Keratinocyte (primary cell): Measurements from ENCODE around the gene TDP2.

DNA sequence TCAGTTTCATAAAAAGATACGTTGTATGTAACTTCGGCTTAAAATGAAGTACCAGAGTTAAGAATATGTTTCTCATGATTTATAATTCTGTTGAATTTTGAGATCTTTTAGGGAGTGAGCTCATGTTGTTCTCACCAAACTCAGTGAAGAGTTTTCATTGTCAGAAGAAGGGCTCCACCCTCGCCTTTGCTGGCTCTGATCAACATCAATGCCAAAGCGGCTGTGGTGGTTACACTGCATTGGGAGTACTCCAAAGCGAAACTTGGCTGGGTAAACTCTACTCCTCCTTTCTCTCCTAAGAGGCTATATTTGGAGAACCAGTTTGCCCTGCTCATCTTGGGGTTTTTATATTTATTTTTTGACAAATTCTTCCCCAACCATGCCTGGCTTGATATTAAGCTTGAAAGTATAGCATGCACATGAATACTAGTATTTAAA lies 12.8 kb upstream of the ID4 start:
CAGE:
- cytosol, long polyA minus RNA = no peak
- cytosol, long polyA plus RNA = no peak
- long polyA plus RNA = no peak
- nucleus, long polyA minus RNA = no peak
- nucleus, long polyA plus RNA = no peak

DNA sequence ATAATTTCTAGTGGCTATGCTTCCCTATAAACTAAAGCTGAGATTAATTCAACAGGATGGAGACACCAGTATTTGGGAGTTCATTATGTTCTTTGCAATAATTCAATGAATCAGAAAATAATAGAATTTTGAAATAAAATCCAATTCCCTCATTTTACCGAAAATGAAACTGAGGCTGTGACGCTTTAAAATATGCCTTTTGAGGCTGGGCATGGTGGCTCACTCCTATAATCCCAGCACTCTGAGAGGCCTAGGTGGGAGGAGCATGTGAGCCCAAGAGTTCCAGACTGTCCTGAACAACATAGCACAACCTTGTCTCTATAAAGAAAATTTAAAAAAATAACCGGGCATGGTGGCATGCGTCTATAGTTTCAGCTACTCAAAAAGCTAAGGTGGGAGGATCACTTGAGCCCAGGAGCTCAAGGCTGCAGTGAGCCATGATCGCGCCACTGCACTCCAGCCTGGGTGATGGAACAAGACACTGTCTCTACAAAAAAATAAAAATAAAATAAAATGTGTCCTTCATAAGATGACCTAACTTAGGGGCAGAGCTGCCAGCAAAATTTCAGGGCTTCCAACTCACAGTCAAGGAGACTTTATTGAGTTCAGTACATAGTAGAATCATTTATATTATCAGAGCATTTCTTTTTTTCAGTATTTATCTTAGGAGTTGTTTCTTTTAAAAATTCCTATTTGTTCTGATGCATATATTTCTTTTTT lies 12.5 kb downstream of the ID4 start:
CAGE:
- cytosol, long polyA minus RNA = no peak
- cytosol, long polyA plus RNA = no peak
- long polyA plus RNA = no peak
- nucleus, long polyA minus RNA = no peak
- nucleus, long polyA plus RNA = no peak

DNA sequence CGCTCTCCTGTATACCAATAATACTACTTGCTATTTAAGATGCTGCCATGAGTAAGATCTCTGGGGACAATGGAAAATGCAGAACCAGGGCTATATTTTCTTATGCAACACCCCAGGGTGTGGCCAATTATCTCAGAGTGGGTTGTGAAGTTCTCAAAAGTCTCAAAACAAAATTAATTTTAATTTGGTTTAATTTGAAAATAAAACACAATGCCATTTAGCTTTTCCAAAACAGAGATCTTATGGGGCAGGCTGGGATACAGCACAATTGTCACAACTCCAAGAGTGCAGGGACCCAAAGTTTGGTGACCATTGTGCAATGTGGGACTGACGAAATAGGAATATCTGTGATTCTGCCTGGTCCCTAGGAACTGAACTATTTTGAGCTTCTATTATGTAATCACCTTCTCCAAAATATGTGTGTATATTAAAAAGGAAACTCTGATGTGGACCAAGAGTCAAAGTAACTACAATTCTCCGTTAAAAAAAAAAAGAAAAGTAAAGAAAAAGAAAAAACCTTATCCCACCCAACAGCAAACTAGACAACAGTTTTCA lies 43.1 kb downstream of the MBOAT1 start:
CAGE:
- cytosol, long polyA minus RNA = no peak
- cytosol, long polyA plus RNA = no peak
- long polyA plus RNA = no peak
- nucleus, long polyA minus RNA = no peak
- nucleus, long polyA plus RNA = no peak

DNA sequence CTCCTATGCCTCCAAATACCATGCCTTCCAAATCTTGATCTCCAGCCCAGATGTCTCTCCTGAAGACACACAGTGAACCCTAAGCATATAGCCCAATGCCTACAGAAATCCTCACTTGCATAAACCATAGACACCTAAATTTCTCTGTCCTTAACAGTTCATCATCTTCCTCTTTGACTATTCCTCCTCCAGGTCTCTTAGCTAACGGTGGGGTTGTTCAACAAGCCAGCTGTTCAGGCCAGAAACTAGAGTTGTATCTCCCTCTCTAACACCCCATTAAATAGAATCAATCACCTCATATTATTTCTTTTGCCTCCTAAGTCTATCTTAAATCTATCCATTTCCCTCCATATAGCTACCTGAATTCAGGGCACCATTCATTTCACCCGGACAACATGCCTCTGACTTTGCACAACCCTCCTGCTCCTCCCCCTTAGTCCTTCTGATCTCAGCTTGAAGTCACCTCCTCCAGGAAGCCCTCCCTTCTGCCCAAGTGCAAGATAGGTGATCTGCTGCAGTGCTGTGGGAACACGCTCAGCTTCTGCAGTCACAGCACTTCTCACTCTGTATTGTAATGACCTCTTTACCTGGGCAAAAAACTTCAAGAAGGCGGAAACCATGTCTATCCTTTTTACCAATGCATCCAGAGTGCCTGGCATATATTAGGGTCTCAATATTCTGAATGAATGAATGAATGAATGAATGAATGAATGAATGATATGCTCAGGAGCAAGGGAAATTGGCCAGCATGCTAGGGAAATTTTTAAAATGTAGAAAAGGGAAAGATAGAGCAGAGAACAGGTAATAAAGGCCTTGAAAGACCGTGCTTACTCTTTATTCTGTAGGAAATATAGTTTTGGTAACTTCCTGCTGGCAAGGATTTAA lies 41.8 kb downstream of the MBOAT1 start:
CAGE:
- cytosol, long polyA minus RNA = no peak
- cytosol, long polyA plus RNA = no peak
- long polyA plus RNA = no peak
- nucleus, long polyA minus RNA = no peak
- nucleus, long polyA plus RNA = no peak

DNA sequence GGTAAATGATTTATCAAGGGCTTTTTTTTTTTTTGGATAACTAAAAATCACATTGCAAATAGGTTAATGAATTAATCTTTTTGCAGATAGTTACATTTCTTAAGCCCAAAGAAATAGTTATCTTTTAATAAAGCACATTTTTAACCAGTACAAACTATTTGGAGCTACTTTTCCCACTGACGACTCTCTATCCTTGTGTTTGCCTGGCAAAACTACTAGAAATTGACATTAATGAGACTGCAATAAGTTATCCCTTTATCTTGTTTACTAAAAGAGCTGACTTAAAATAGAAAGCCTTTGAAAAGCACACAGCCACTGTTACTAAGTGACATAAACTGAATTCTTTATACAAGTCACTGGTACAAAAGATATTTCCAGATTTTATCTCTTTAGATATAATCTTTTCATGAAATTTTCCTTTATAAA lies 9.7 kb downstream of the MBOAT1 start:
CAGE:
- cytosol, long polyA minus RNA = no peak
- cytosol, long polyA plus RNA = no peak
- long polyA plus RNA = no peak
- nucleus, long polyA minus RNA = no peak
- nucleus, long polyA plus RNA = no peak

GRCh38 chr6:20217146-20218338 lies 5.3 kb upstream of the MBOAT1 start:
CAGE:
- cytosol, long polyA minus RNA = no peak
- cytosol, long polyA plus RNA = no peak
- long polyA plus RNA = no peak
- nucleus, long polyA minus RNA = no peak
- nucleus, long polyA plus RNA = no peak

CAGE:
- cytosol, long polyA minus RNA = no peak
- cytosol, long polyA plus RNA = no peak
- long polyA plus RNA = no peak
- nucleus, long polyA minus RNA = no peak
- nucleus, long polyA plus RNA = no peak
Measured at GRCh38 chr6:20424435-20425215, 22.9 kb downstream of the E2F3 start.

GRCh38 chr6:20455119-20456153 lies 53.8 kb downstream of the E2F3 start:
CAGE:
- cytosol, long polyA minus RNA = no peak
- cytosol, long polyA plus RNA = no peak
- long polyA plus RNA = no peak
- nucleus, long polyA minus RNA = no peak
- nucleus, long polyA plus RNA = no peak

DNA sequence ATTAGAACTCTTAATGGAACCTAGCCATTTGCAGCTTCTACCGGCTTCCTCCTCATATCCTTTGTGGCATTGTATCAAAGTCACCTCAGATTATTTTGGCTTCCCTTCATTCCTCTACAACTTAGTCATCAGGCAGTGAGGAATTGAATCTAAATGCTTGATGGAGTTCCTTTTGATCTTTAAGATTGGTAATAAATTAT lies 483.7 kb upstream of the SOX4 start:
CAGE:
- cytosol, long polyA minus RNA = no peak
- cytosol, long polyA plus RNA = no peak
- long polyA plus RNA = no peak
- nucleus, long polyA minus RNA = no peak
- nucleus, long polyA plus RNA = no peak

CAGE:
- cytosol, long polyA minus RNA = no peak
- cytosol, long polyA plus RNA = no peak
- long polyA plus RNA = no peak
- nucleus, long polyA minus RNA = no peak
- nucleus, long polyA plus RNA = no peak
Measured at GRCh38 chr6:21538158-21538453, 55.4 kb upstream of the SOX4 start.

GRCh38 chr6:21594129-21594347 lies 487 bp downstream of the SOX4 start:
CAGE:
- cytosol, long polyA minus RNA = no peak
- cytosol, long polyA plus RNA = no peak
- long polyA plus RNA = no peak
- nucleus, long polyA minus RNA = no peak
- nucleus, long polyA plus RNA = no peak

GRCh38 chr6:21753448-21754206 lies 160.1 kb downstream of the SOX4 start:
CAGE:
- cytosol, long polyA minus RNA = no peak
- cytosol, long polyA plus RNA = no peak
- long polyA plus RNA = no peak
- nucleus, long polyA minus RNA = no peak
- nucleus, long polyA plus RNA = no peak

CAGE:
- cytosol, long polyA minus RNA = no peak
- cytosol, long polyA plus RNA = no peak
- long polyA plus RNA = no peak
- nucleus, long polyA minus RNA = no peak
- nucleus, long polyA plus RNA = no peak
Measured at GRCh38 chr6:21808144-21808488, 214.6 kb downstream of the SOX4 start.

DNA sequence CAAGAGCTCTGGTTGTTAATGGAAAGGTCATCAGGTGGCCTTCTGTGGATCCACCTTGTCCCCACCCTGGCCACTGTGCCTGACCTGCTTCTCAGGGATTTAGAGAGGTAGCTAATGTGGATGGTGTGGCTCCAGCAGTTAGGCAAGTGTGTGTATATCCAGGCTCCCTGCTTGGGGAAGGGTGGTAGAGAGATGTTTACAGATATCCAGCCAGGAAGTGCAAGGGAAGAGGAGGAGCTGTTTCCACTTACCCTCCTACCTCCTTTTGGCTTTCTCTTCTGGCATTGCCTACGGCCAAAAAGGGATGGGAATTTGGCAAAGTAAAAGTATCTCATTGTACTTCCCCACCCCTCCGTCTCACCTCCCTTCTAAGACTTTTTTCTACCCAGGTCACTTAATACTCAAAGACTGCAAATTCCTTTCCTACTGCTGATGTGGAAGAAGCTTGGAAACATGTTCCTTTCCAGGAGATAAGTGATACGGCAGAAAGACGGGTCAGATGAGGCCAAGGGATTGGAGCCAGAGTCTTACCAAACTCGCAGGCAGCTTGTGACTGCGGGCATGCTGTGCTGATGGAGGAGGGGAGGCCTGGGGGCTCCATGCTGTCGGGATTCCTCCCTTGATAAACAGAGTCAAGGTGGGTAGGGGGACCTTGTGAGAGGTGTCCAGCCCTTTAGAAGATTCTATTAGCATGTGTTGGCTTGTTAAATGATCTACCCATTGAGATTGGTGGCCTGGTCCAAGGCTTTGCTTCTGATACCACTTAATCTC lies 253.4 kb downstream of the PRL start:
CAGE:
- cytosol, long polyA minus RNA = no peak
- cytosol, long polyA plus RNA = no peak
- long polyA plus RNA = no peak
- nucleus, long polyA minus RNA = no peak
- nucleus, long polyA plus RNA = no peak

GRCh38 chr6:22348942-22349644 lies 52.3 kb upstream of the PRL start:
CAGE:
- cytosol, long polyA minus RNA = no peak
- cytosol, long polyA plus RNA = no peak
- long polyA plus RNA = no peak
- nucleus, long polyA minus RNA = no peak
- nucleus, long polyA plus RNA = no peak

DNA sequence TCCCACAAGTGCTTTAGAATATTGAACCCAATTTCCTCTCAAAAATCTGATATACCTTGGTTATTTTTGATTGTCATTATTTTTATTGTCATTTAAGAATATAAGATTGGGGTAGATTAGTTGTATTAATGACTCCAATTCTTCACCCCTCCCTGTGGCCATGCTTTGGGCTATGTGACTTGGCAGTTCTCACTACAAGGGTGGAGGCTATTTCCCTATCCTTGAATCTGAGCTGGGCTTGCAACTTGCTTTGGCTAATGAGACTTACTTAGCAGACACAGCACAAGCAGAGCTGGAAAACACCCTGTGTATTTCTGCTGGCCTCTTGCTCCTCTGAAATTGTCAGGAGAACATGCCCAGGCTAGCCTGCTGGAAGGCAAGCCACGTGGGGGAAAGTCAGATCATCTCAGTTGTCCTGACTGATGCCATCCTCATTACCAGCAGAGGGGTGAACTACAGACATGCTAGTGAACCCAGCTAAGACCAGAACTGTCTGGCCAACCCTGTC lies 126.6 kb upstream of the HDGFL1 start:
CAGE:
- cytosol, long polyA minus RNA = no peak
- cytosol, long polyA plus RNA = no peak
- long polyA plus RNA = no peak
- nucleus, long polyA minus RNA = no peak
- nucleus, long polyA plus RNA = no peak

CAGE:
- cytosol, long polyA minus RNA = no peak
- cytosol, long polyA plus RNA = no peak
- long polyA plus RNA = no peak
- nucleus, long polyA minus RNA = no peak
- nucleus, long polyA plus RNA = no peak
Measured at GRCh38 chr6:22887991-22888648, 318.8 kb downstream of the HDGFL1 start.

GRCh38 chr6:24504695-24505050 lies 9.9 kb downstream of the ALDH5A1 start:
CAGE:
- cytosol, long polyA minus RNA = no peak
- cytosol, long polyA plus RNA = no peak
- long polyA plus RNA = no peak
- nucleus, long polyA minus RNA = no peak
- nucleus, long polyA plus RNA = no peak

GRCh38 chr6:24534338-24535023 lies 39.7 kb downstream of the ALDH5A1 start:
CAGE:
- cytosol, long polyA minus RNA = no peak
- cytosol, long polyA plus RNA = no peak
- long polyA plus RNA = no peak
- nucleus, long polyA minus RNA = no peak
- nucleus, long polyA plus RNA = no peak

GRCh38 chr6:24666030-24667258 lies at the start of gene TDP2:
Gene TDP2, minus strand, starts transcription at chr6:24666899.
CAGE:
- cytosol, long polyA minus RNA = start-site peak on the minus strand at chr6:24666663-24666705, 8 reads; start-site peak on the minus strand at chr6:24666860-24666870, 43 reads; start-site peak on the plus strand at chr6:24667077-24667085, 115 reads
- cytosol, long polyA plus RNA = start-site peak on the plus strand at chr6:24667049-24667159, 1,246 and 372 reads in 2 replicates
- long polyA plus RNA = start-site peak on the minus strand at chr6:24666818-24666882, 396 and 315 reads in 2 replicates; start-site peak on the plus strand at chr6:24667053-24667167, 2,059 and 1,988 reads in 2 replicates
- nucleus, long polyA minus RNA = start-site peak on the minus strand at chr6:24666852-24666877, 37 reads; start-site peak on the plus strand at chr6:24667076-24667089, 32 reads
- nucleus, long polyA plus RNA = start-site peak on the plus strand at chr6:24667067-24667170, 332 and 342 reads in 2 replicates